A375 (cell line): ENCODE measurements around a stretch of chr1.

- RAMPAGE, long total RNA: no peak
These were observed 28.6 kb downstream of the TTF2 start for GRCh38 chr1:117088705-117089219.

DNA sequence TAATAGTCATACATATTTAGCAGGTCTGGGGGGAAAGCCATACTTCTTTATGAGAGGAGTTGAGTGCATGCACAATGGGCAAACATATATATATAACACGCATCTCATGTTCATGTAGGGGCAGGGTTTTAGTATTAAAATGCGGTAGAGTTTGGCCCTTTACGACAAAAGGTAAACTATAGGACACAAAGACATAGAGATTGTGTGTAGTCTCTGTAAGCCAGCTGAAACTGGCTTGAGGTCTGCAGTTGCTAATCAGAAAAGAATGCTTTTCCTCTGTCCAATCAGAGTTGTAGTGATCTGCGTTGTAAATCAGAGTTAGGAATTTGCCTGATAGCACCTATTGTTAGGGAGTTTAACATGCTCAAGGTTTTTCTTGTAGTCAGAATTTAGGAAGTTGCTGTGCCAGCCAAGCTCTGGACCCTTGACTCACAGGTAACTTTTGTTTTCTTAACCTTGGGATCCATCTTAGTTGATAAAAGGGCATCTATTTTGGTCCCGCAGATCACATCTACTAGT is 61.2 kb upstream of the VTCN1 start:
- RAMPAGE, long total RNA: no peak

DNA sequence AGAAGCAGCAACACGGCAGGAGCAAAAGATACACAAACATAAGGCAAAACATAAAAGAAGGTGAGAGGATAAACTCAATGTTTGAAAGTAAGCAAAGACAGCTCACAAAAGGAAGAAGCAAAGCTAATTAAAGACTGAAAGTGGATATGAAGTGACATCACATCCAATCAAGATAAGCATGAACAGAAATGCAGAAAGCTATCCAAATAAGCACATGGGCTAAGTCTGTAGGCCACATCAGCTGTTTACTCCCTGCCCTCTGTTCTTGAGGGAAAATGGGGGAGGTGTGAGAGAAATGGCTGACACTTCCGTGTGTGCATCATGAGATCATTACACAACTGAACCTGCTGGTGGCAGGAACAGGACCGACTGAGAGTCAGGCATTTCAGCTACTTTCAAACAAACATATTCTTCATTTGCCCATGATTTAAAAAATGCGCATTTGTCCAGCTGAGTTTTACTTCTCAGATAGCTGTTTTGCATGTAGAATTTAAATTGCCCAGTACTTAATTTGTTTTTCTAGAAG is 27.3 kb upstream of the MAN1A2 start:
- RAMPAGE, long total RNA: no peak

DNA sequence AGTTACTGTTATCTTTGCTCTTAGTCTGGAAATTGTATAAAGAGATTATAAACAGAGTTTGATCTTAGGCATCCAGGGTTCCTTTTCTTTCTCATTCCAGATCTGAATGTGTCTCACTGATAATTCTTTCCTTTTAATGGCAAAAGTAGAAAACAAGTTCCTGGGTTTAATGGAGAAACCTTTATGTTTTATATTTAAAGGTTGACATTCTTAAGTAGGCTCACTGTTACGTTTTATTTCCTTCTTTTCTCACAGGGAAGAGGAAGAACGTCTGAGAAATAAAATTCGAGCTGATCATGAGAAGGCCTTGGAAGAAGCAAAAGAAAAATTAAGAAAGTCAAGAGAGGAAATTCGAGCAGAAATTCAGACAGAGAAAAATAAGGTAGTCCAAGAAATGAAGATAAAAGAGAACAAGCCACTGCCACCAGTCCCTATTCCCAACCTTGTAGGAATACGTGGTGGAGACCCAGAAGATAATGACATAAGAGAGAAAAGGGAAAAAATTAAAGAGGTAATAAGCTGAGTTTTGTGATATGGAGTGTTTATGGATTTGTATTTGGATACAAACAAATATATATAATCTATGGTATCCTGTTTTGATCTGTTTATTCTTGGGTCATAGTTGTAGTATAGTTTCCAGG is 34.8 kb downstream of the MAN1A2 start:
- RAMPAGE, long total RNA: no peak

- RAMPAGE, long total RNA: no peak
These were observed 1.8 kb downstream of the TENT5C start for GRCh38 chr1:117607383-117608212.

DNA sequence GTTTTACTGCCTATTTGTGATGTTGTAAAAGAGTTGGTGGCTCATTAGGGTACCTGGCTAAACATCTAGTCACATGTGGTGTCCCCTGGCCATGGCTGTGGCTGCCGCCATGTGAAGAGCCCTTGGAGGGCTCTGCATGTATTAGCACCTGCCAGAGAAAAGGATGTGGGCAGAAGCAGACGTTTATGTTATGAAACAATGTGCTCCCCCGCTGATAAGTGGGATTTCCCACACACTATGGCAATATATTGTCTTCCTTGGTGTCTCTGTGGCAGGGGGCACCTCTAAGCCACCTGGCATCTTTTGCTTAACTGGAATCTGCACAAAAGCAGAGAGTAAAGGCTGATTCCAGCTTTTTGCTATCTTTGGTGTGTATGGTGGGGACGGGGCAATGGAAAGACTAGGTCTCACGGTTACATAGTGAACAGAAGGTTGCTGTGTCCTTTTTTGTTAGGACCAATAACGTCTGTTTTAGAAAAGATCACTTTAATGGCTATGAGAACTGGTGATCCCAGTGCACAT is 9.7 kb downstream of the TENT5C start:
- RAMPAGE, long total RNA: no peak

GRCh38 chr1:117623186-117624378 is 17.7 kb downstream of the TENT5C start:
- RAMPAGE, long total RNA: no peak

DNA sequence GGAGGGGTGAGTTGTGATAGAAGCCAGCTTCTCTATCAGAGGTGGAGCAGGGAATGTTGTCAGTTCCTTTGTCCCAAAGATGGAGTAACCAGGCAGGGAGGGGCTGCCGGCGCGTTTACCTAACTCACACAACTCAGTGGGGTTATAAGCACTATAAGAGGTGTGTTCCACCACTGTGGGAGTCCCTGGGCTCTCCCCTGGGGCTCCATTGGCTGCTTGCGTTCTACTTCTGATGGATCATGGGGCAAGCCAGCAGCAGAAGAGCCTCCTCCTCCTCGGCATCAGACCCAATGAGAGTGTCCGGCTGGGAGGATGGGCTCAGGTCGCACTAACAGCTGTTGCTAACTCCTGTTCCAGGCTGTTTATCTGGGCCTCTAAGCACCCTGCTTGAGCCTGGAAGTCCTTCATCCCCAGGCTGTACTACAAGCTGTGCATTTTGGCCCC is 108.5 kb downstream of the GDAP2 start:
- RAMPAGE, long total RNA: no peak

GRCh38 chr1:117929861-117930438 is 411 bp downstream of the WDR3 start:
- RAMPAGE, long total RNA: no peak

DNA sequence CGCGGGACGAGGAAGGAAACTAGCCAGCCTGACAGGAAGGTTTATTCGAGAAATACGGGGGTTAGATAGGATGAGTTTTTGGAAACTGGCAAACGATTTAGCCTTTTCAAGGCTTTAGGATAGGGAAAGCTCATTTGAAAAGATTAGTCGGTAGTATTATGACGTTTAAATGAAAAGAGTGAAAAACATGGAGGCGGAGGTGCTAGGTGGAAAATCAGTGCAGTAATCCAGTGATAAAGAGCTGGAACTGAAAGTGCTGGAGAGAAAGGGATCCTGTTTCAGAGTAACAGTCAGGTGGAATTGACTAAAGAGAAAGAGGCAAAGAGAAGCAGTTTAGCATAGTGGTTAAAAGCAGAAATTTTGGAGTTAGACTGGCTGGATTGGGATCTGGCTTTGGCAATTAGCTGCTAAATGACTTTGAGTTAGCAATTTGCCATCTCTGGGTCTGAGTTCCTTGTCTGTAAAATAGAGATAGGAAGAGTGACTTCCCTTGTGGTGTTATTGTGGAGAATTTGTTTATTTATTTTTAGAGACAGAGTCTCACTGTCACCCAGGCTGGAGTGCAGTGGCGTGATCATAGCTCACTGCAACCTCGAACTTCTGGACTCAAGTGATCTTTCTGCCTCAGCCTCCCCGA is 1.0 kb downstream of the WDR3 start:
- RAMPAGE, long total RNA: no peak

GRCh38 chr1:119380867-119381387 is 12.3 kb downstream of the HAO2 start:
- RAMPAGE, long total RNA: no peak

DNA sequence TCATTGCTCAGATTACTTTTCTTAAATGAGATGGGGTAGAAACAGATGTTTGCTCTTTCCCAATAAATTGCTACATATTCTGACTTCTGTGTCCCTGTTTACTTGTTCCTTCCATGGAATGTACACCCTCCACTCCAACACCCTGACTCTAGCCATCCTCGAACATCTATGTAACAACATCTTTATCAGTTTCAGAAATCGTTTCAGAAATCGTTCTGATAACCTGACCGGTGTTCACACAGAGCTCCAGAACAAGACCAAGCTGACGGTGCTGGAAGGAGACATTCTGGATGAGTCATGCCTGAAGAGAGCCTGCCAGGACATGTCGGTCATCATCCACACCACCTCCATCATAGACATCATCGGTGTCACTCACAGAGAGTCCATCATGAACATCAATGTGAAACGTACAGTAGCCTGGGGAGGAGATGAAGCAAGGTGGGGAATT is 43.1 kb downstream of the ZNF697 start:
- RAMPAGE, long total RNA: no peak

DNA sequence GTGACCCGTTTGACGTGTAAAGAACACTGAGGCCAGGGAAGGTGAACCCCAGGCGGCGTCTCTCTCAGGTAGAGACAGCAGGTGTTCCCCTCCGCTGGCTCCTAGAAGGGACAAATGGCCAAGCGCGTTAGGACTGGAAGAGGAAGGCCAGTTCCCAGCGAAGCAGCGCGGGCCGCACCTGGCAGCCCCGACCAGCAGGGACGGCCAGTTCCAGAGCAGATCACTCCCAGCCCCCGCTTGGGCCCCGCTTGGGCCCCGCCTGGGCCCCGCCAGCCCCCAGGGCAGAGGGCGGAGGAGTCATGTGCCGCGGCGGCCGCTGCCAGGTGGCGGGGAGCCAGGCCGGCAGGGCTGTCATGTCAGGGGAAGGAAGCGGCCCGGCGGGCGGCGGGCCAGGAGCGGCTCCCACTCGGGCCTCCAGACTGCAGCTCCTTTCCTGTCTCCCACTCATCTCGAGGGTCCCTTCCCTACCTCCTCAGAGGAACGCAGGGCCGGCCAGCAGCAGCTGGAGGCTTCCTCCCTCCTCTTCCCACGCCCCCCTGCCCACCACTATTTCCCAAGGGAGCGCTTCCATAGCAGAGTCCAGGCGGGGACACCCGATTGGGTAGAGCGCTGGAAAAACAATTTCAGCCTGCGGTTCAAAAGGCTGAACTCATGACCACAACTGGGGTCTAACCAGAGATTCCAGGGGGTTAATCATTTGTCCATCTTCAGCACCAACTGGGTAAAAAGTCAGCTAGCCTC is 16.5 kb downstream of the ZNF697 start:
- RAMPAGE, long total RNA: no peak

- RAMPAGE, long total RNA: no peak
These were observed 5.6 kb upstream of the ZNF697 start for GRCh38 chr1:119653644-119654099.

GRCh38 chr1:119729222-119729553 is 17.5 kb downstream of the PHGDH start:
- RAMPAGE, long total RNA: no peak

- RAMPAGE, long total RNA: no peak
These were observed 6.3 kb upstream of the HMGCS2 start for GRCh38 chr1:119774919-119775588.

GRCh38 chr1:119987023-119987292 is 82.5 kb downstream of the NOTCH2 start:
- RAMPAGE, long total RNA: no peak

DNA sequence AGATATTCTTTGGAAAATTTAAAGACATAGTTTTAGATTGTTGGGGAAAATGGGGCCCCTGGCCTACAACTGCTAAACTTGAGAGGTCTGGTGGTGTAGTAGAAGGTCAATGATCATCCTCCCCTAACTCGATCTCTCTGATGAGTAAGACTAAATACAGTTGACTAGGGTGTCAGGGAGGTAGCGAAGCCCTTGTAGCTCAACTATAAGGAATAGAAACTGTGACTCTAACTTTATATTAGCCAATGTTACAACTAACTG is 80.9 kb downstream of the NOTCH2 start:
- RAMPAGE, long total RNA: no peak

DNA sequence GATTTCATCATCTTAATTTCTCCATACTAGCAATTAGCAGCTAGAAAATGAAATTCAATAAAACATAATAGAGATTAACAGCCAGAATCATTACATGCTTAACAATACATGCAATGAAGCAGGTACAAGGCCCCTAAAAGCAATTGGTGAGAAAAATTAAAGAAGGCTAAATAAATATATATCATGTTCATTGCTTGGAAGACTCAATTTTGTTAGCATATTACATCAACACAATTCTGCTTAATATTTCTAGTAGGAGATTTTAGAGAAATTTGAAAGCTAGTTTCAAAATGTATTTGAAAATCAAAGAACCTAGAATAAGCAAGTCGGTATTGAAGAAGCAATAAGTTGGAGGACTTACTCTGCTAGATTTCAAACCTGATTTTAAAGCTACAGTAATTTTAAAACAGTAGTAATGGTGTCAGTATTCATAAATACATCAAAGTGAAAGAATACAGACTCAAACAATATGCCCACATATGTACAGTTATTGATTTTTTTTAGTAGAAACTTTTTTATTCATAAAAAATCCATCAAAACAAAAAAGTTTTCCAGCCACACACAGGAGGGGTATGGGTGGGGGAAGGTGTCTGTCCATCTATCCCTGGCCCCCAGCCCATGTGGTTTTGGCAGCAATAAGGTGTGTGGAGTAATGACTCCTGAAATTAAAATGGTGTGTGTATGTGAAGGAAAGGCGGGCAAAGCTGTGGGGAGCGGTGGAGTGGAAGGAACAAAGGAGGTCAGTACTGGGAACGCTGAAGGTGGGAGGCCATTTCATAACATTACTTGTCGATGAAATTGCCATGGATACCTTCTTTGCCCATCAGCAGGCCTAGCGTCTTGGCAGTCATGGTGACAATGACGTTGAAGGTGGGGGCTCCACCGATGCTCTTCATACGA is 18.3 kb downstream of the NBPF8 start:
- RAMPAGE, long total RNA: no peak

- RAMPAGE, long total RNA: no peak
These were observed 58.6 kb upstream of the NOTCH2NLR start for GRCh38 chr1:120665017-120665723.